Metastatic Lung Carcinoma in the Adrenal Gland (tissue), 1 donor: ENCODE measurements around a stretch of chr13.

DNA sequence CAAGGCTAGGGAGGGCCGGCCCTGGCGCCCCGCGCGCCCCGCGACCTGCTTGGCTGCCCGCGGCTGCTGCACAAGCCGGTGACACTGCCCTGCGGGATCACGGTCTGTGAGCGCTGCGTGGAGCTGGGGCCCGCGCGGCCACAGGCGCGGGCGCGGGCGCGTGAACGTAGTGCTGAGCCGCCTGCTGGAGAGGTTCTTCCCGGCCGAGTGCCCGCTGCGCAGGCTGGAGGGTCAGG lies 572.3 kb downstream of the TUBA3C start:
- PRO-cap: no peak

GRCh38 chr13:19117976-19118449 lies 63.6 kb downstream of the TUBA3C start:
- PRO-cap: bidirectional peak, plus-strand start at chr13:19118639, minus-strand start at chr13:19118272

- PRO-cap: unidirectional peak, minus-strand start at chr13:19149890
These were observed 31.9 kb downstream of the TUBA3C start for GRCh38 chr13:19149789-19150021.

DNA sequence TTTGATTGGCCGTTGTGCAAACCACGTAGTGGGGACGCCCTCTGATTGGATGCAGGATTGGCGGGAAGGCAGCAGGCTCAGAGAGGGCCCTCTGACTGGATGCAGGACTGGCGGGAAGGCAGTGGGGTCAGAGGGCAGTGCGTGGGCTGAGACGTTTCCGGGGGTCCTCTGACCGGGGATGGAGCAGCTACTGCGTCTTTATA lies 198 bp upstream of the TUBA3C start:
- PRO-cap: no peak

DNA sequence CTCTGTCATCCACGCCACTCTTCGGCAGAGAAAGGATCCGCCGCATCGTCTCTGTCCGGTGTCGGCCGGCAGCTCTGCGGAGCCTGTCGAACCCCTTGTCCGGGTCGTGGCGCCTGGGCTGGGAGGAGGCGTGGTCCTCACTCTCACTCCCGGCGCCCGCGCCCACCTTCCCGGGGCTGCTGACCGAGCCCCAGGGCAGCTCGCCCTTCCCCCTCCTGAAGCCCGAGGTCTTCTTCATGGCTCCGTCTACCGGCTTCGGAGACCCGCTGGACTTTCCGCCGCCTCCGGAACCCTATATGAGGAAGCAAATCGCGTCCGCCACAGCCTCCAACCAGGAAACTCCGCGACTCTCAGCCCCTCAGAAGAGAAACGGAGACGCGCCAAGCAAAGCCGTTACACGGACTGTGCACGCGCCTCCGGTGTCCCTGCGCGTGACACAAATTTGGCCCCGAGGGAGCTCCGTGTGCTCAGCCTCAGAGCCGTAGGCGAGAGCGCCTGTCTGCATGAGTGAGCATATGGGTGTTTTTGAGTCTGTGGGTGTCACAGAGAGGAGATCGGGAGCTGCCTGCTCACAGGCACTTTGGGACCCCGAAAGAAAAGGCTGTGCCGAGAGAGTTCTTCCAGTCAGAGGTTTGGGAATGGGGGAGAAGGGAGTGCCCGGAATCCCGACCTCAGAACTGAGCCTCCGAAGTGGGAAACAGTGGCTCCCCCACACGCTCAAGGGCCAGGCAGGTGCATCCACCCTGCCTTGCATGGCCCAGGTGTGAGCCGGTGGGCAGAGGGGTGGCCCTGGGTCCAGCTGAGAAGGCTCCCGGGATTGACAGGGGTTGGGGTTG lies 163.2 kb upstream of the TUBA3C start:
- PRO-cap: no peak

- PRO-cap: bidirectional peak, plus-strand start at chr13:19958745, minus-strand start at chr13:19958434
These were observed 517 bp upstream of the ZMYM2 start for GRCh38 chr13:19957767-19958653.

DNA sequence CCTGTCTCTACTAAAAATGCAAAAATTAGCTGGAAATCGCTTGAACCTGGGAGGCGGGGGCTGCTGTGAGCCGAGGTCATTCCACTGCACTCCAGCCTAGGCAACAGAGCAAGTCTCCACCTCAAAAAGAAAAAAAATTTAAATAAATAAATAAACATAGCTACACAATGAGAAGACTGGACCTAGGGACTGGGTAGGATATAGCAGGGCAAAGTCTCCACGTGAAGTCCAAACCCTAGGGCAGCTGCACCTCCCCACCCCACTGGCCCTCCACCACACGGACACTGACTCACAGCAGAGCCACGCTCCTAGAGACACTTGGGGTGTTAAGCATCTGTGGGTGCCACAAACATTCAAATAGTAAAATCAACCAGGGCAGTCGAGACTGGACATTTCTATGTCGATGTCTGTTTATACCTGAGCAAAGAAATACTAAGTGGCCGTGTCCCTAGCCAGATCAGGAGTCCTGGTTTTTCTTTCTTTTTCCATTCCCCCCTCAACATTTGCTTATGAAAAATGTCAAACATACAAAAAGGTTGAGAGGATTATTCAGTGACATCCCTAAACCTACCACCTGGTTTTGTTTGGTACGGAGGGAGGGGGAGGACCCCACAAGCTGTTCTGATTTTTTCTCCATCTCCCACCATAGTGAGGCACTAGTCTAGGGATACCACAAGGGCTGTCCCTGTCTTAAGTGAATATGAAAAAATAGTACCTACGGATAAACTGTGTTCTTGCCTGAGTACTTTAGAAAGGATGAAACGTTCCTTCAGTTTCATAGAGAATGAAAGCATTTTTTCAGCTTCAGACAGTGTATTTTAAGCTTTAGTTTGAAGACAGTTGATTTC lies 6.9 kb downstream of the LATS2 start:
- PRO-cap: no peak

DNA sequence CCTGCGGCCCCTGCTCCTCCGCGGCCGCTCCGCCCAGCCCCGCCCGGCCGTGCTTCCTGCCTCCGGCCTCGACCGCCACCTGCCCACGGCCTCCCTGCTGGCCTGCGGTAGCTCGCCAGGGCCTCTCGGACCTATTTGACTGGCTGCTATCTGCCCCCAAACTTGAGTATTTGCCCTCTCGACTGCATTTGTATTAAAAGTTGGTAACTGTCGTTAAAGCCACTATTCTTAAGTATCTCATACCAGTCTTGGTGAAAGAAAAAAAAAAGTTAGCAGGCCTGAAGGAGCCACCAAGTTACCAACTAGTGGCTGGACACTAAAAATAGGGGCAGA lies 221 bp upstream of the LATS2 start:
- PRO-cap: bidirectional peak, plus-strand start at position 52 of the sequence, minus-strand start outside the sequence

GRCh38 chr13:21310502-21310954 lies 134.1 kb downstream of the MRPL57 start:
- PRO-cap: no peak

DNA sequence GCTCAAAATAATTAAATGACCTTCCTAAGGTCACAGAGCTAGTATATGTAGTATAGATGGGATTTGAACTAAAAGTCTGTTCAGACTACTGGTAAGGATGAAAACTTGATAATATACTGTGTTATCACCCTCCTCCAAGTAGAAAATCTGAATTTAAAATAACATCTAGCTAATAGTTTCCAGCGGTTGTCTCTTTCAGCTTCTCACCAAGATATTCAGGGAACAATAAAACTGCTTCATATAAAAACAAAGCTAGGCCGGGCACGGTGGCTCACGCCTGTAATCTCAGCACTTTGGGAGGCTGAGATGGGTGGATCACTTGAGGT lies 31.8 kb downstream of the ZDHHC20 start:
- PRO-cap: no peak

DNA sequence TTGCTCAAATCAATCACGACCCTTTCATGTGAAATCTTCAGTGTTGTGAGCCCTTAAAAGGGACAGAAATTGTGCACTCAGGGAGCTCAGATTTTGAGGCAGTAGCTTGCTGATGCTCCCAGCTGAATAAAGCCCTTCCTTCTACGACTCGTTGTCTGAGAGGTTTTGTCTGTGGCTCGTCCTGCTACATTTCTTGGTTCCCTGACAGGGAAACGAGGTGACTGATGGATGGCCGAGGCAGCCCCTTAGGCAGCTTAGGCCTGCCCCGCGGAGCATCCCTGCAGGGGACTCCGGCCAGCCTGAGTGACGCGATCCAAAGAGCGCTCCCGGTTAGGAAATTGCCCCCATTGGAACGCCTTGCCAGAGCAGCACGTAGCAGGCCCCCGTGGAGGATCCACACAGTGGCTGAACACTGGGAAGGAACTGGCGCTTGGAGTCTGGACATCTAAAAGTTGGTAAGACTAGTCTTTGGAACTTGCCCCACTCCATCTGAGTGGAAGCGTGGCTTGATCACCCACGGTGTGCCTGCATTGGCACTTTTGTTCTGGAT lies 296.9 kb upstream of the SGCG start:
- PRO-cap: no peak

GRCh38 chr13:22925740-22926855 lies 254.7 kb upstream of the SGCG start:
- PRO-cap: bidirectional peak, plus-strand start at chr13:22926623, minus-strand start at chr13:22926517

- PRO-cap: no peak
These were observed 4.3 kb downstream of the SGCG start for GRCh38 chr13:23185039-23185503.

- PRO-cap: no peak
These were observed 48.1 kb downstream of the TNFRSF19 start for GRCh38 chr13:23618269-23618718.

- PRO-cap: no peak
These were observed 131.4 kb downstream of the TNFRSF19 start for GRCh38 chr13:23701430-23702197.

DNA sequence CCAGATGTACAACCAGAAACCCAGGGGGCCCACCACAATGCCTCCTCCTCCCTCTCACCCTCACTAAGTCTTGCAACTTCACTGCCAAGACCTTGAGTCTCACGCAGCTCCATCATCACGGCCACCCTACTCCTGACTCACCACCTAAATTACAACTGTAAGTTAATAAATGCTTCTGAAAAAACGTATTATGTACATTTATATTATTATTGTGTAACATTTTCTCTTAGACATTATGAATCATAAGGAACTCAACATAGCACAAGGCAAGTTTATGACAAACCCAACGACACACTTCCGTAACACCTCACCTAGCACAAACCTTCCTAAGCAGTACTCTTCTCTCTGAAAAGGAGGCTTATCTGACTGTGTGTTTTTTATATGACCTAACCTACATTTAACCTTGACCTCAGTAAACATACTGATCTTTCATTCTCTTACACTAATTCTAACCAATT lies 20.6 kb downstream of the MIPEP start:
- PRO-cap: no peak

- PRO-cap: no peak
These were observed 84.5 kb upstream of the SPATA13 start for GRCh38 chr13:24075895-24076576.

GRCh38 chr13:24130225-24130765 lies 30.2 kb upstream of the SPATA13 start:
- PRO-cap: no peak

- PRO-cap: no peak
These were observed 6.5 kb downstream of the SPATA13 start for GRCh38 chr13:24166835-24167529.

GRCh38 chr13:24179248-24179770 lies 18.8 kb downstream of the SPATA13 start:
- PRO-cap: no peak